Umbilical cord (tissue), 2 donors: ENCODE measurements around the genes TRIM33, AMPD1 and TSHB.

DNA sequence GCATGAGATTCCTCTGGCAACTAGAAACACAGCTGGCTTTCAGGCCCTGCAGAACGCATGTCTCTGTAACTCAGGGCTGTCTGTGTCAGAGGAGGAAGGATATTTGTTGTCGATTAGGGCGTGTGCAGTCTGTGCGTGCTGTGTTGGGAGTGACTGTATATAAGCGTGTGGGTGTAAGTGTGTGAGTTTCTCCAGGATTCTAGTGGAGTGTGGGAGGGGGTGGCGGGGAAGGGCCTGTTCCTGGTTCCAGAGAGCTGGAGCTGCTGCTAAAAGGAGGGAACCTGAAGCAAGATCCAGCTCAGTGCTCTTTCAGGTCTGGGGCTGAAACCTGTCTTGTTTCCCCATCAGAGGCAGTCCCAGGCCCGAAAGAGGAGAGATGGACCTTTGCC, 74.2 kb downstream of the SLC16A1 start:
- RAMPAGE, long total RNA: no peak

DNA sequence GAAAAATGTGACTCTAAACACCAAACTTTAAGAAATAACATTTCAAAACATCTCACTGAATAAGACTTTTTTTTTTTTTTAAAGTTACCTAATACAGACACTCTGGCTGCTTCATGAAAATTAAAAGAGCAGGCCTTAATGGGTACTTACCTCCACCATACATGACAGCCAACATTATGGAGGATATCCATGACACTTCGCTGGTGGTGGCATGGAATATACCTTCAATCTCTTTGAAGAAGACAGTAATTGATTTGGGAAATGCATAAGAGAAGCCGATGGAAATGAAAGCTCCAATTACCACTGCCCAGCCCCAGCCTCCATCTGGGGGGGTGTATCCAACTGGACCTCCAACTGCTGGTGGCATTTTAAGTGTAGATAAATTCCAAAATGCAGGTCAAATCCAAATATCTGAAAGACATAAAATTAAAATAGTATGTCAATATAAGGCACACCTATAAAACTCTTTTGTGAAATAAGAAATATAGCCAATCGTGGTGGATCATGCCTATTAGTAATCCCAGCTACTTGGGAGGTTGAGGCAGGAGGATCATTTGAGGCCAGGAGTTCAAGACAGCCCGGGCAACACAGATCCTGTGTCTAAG, 27.0 kb downstream of the SLC16A1 start:
- RAMPAGE, long total RNA: no peak

- RAMPAGE, long total RNA: no peak
Measured at GRCh38 chr1:113059047-113059481, 13.9 kb upstream of the LRIG2 start.

- RAMPAGE, long total RNA: no peak
Measured at GRCh38 chr1:113242457-113243010, 147.8 kb upstream of the MAGI3 start.

DNA sequence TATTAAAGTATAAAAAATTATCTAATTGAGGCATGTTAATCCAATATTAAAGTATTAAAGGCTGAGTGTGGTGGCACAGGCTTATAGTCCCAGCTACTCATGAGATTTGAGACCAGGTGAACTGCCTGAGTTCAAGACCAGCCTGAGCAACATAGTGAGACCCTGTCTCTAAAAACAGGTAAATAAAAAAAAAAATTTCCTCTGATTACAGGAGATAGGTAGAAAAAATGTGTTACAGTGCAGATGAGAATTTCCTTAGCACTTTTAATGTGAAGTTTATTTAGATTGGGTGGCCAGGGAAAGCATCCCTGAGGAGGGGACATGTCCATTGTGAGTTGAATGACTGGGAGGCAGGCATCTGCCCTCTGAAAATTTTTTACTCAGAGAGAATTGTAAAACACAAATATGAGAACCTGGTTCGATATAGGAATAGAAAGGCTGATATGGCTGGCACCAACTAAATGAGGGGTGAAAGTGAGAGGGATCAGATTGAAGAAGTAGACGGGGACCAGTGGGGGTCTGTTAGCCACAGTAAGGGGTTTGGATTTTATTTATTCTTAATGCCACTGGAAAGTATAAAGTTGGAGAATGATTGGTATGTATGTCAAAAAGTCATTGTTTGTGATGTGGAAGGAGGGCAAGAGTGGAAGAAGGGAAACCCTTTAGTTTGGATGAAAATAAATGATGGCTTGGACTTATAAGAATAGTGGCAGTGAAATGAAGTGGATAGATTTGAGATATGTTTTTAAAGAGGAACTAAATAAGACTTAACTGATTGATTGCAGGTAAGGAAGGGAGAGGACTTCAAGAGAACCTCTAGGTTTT, 16.5 kb downstream of the MAGI3 start:
- RAMPAGE, long total RNA: no peak

DNA sequence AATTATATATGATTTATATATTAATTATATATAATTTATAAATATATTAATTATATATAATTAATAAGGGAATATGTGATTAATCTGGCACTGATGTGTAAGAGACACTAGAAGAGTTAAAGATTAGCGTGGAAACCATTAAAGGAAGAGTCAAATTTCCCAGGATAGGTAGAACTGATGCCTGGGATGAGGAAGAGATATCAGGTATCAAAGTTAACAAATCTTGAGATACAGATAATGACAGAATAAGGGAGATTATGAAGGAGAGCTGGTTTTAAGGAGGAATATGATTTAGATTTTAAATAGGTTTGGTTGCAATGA, 26.1 kb downstream of the MAGI3 start:
- RAMPAGE, long total RNA: no peak

DNA sequence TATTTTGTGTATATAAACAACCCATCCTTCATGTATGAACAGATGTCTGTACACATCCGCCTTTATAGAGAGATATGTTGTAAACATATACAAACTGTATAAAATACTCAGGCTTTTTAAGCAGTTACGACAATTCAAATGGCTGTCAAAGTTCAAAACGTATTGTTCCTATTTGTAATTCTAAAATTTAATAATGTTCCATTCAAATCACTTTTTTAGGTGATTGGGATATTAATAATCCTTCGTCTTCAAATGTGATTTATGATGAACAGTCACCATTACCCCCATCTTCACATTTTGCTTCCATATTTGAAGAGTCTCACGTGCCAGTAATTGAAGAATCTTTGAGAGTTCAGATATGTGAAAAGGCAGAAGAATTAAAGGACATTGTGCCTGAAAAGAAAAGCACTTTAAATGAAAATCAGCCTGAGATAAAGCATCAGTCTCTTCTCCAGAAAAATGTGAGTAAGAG, 76.6 kb downstream of the PHTF1 start:
- RAMPAGE, long total RNA: no peak

GRCh38 chr1:113699793-113700506, 59.3 kb downstream of the PHTF1 start:
- RAMPAGE, long total RNA: no peak

GRCh38 chr1:113760485-113760850, 1.2 kb upstream of the PHTF1 start:
- RAMPAGE, long total RNA: no peak

GRCh38 chr1:113761119-113761900, 2.0 kb upstream of the PHTF1 start:
- RAMPAGE, long total RNA: no peak

- RAMPAGE, long total RNA: no peak
Measured at GRCh38 chr1:113794348-113795072, 17.8 kb downstream of the RSBN1 start.

GRCh38 chr1:113904020-113904600, 489 bp downstream of the AP4B1 start:
- RAMPAGE, long total RNA: no peak

DNA sequence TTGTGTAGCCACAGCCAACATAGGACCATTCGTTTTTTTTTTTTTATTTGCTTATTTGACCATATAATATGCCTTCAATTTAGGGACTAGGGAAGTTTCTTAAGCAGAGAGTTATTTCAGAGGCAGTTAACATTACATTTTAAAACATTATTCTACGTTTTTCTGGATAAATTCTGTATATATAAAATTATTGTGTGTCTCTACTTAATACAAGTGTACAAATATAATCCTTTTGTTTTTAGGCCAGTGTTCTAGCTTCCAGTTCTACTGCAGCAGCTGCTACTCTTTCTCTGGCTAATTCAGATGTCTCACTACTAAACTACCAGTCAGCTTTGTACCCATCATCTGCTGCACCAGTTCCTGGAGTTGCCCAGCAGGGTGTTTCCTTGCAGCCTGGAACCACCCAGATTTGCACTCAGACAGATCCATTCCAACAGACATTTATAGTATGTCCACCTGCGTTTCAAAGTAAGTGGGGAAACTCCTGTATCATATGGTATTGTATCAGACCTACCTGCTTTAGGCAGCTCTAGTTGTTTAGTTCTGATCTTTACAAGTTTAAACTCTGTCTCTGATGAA, 21.4 kb upstream of the OLFML3 start:
- RAMPAGE, long total RNA: no peak

DNA sequence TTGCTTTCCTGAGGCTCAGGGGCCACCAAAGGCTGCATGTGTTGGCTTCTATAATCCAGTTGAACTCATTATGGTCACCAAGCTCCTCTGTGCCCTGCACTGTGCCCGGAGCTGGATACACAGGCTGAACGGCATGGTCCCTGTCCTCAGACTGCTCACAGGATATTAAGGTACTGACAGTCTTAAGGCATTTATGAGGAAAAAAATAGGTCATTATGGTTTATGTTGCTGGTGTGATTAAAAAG, 117.1 kb upstream of the SYT6 start:
- RAMPAGE, long total RNA: no peak

GRCh38 chr1:114395284-114396272, 115.4 kb downstream of the TRIM33 start:
- RAMPAGE, long total RNA: no peak

GRCh38 chr1:114396273-114396838, 114.6 kb downstream of the TRIM33 start:
- RAMPAGE, long total RNA: no peak

- RAMPAGE, long total RNA: no peak
Measured at GRCh38 chr1:114510467-114511389, at the start of gene TRIM33. TSS of gene TRIM33 (minus strand) at chr1:114511203.

DNA sequence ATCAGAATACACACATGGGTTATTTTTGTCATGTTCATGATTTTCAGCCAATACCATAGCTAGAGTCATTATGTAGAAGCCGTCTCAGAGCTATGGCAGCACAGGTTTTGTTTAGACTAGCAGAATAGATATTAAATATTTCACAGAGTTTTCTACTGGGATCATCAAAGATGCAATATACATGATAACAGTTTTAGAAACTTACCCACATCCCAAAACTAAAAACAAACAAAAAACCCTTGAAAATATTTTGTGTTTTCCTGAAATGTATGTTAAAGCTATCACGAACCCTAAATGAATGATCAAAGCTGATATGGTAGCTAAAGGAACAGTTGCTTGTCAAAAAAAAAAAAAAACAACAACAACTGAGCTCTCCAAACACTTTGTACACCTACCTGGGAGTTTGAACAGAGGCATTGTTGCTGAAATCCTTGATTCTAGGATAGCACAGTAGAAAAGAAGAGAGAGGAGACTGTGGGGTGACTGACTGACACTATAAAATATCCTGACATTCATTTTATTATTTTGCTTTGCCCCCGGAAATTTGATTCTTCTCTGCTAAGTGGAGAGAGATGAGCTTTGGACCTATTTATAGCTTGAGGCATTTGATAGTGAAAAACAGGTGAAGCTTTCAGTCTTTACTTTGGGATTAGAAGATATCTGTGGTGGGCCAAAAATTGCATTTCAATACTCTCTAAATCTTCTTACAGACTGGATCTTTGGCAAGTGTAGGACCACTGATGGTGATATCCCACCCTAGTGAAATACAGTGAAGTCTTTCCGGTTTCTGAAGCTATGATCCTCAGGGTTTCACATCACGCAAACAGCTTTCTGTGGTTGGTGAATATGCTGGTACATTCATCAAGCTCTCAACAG, at the start of gene AMPD1:
TSS of gene AMPD1 (minus strand) at position 492 of the 876 bp plus-strand sequence.
- RAMPAGE, long total RNA: no peak

DNA sequence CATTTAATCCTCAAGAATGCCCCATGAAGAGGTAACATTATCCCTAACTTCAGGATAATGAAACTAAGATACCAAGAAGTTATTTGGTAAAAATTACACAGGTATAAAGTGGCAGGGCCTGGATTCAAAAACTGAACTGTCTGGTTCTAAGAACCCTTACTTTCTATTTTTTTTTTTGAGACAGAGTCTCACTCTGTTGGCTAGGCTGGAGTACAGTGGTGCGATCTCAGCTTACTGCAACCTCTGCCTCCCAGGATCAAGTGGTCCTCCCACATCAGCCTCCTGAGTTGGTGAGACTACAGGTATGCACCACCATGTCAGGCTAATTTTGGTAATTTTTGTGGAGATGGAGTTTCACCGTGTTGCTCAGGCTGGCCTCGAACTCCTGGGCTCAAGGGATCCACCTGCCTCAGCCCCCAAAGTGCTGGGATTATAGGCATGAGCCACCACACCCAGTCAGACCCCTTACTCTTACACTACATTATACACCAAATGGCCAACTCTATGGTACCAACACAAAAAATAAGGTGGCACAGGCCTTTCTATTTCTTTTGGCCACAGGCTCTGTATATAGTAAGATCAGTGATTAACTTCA, 9.0 kb upstream of the NRAS start:
- RAMPAGE, long total RNA: no peak

GRCh38 chr1:115029524-115029911, at the start of gene TSHB:
TSS of gene TSHB (plus strand) at chr1:115029826.
- RAMPAGE, long total RNA: no peak